ENCODE measurements around the gene IFT46.

- PRO-cap: no peak
These were observed 30.3 kb upstream of the TMPRSS4 start for GRCh38 chr11:118046625-118046991.

DNA sequence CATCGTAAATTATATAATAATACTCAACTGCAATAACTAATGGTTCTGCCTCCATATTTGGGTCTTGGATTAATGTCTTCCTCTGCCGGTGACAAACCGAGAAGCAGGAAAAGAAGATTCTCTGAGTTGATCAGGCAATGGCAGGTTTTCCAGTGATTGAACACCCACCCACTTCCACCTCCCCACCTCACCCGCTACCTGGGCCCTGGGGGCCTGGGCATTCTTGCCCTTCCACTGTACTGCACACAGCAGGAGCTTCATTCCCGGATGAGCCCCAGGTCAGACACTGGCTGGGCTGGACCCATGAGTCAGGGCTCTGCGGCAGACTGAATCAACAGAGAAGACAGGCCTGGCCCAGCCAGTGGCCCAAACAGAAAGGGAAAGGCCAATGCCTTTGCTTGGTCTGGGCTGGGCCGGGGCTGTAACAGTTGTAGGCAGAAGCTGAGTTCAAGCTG is 1.6 kb upstream of the SMIM35 start:
- PRO-cap: no peak

- PRO-cap: no peak
These were observed 20.0 kb upstream of the SMIM35 start for GRCh38 chr11:118106767-118107119.

DNA sequence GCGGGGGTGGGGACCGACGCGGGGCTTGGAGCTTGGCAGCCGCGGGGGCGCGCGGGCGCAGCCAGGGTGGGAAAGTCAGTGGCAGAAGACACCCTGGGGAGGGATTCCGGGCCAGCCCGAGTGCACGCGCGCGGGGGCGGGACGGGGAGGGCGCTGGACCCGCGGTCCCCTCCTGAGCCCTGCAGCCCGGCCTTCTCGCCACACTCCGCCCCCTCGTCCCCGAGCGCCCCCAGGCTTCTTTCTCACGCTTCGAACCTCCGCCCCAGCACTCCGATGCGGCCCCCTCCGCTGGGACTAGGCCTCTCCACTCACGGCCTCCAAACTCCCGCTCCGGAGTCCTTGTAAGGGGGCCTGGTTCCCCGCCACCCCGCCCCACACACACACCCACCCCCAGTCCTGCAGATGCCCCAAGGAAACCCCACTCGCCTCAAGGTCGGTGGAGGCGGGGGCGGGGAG is 6.7 kb downstream of the SCN4B start:
- PRO-cap: no peak

DNA sequence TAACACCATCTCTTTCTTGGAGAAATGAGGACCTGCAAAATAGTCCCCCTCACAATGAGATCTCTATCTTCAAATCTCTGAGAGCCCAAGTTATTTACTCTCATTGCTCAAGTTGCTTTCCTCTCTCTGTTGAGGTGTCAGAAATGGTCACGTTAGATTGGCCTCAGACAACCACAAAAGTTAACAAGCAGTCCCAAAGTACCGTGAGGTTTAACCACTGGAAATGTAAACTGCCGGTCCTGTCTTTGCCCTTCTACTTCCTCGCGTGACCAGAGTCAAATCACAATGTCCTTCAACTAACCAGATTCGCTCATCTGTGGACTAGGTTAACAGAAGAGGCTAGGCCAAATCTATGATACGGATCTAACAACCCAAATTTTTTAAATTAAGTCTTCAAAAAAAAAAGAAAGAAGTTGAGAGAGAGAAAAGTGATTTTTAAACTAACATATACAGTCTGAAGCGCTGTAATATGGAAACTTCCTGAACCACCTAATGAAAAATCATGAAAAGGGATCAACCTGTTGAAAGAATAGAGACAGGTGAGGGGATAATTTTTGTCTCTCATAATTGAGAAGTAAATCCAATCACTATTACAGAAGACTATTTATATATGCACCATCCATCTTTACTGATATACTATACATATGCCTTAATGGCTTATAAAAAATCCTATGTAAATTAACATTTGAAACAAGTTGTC is 3.2 kb upstream of the JAML start:
- PRO-cap: no peak

- PRO-cap: no peak
These were observed 10.9 kb downstream of the CD3E start for GRCh38 chr11:118315221-118316061.

DNA sequence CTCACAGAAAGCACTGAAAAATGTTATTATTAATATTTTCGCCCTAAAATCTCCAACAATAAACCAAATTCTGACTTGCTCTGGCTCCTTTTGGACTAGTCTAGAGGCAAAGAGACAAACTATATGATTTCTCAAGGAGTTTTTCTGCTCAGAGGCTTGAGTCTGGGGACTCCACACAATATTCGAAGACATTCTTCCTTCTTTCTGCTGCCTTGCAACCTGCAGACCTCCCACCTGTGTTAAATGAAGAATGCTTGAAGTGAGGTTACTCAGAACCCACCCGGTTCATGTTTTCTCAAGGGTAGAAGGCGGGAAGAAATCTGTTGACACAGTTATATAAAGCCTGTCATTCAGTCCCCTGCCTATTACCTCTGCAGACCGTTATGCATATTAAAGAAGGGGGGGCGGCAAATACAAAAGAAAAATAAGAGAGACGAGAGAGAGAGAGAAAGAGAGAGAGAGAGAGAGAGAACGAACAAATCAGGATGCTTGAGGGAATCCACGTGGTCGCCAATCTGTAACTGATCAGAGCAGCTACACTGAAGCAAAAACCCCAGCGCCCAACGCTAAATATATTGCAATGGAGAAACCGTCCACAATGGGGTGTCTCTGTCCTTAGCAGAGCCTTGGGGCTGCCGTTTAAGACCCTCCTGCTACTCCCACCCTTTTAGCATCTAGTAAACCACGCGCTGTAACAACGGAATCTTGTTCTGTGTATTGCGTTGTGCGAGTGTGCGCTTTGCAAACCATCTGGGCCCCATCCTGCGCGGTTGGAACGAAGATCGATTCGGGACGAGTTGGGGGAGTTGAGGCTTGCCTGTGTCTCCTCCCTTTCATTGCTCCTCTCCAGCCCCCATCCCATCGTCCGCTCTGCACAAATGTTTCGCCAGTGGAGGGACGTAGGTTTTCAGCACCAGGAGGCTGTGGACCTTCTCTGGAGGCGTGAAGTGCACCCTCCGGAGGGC is 2.0 kb upstream of the KMT2A start:
- PRO-cap: no peak

GRCh38 chr11:118471929-118472946 is 35.9 kb downstream of the KMT2A start:
- PRO-cap: no peak

DNA sequence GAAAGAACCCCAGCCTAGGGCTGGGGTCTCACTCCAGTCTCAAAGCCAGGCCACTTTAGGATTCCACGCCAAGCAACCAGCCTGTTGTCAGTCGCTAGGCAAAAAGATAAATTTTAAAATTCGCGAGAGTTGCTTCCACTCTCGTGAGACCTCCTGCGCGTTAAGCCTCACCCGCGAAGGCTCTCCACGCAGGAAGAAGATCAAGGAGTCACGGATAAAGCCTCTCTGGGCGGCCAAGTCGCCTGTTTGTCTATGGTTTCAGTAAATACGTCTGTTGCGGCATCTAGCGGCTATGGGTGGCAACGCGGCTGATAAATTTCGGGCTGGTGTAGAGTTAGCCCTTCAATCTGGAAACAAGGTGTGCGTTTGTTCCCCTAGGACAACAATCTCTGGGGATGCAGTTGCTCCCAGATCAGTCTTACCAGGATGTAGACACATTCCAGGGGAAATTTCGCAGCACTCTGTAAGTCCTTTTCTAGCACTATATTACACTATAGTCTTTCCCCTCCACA is at the start of gene IFT46:
Gene IFT46, minus strand, starts transcription at position 108 of the 512 bp plus-strand sequence.
- PRO-cap: no peak

GRCh38 chr11:118572141-118572237 is 220 bp upstream of the ARCN1 start:
- PRO-cap: no peak

DNA sequence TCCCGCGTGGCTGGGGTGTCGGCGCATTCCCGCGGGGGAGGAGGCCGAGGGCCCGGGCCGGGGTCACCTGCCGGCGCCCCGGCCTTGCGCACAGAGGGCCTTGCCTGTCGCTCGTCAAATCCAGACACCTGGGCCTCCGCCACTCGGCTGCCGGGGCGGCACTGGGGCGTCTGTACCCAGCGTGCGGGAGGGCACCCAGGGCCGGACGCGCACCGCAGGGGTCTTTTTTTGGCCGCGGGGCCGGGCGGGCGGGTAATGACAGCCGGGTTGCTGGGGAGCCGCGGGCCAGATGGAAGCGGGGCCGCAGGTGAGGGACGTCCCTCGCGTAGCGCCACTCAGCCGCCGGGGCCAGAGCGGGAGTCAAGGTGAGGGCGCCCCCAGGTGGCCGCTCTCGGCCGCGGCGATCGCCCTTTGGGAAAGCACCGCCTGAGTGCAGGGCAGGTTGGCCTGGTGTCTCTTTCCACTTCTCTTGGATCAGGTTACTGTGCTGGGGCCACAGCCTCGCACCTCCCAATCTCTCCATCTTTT is 3.4 kb downstream of the PHLDB1 start:
- PRO-cap: bidirectional peak, plus-strand start at position 472 of the sequence, minus-strand start at position 355 of the sequence

DNA sequence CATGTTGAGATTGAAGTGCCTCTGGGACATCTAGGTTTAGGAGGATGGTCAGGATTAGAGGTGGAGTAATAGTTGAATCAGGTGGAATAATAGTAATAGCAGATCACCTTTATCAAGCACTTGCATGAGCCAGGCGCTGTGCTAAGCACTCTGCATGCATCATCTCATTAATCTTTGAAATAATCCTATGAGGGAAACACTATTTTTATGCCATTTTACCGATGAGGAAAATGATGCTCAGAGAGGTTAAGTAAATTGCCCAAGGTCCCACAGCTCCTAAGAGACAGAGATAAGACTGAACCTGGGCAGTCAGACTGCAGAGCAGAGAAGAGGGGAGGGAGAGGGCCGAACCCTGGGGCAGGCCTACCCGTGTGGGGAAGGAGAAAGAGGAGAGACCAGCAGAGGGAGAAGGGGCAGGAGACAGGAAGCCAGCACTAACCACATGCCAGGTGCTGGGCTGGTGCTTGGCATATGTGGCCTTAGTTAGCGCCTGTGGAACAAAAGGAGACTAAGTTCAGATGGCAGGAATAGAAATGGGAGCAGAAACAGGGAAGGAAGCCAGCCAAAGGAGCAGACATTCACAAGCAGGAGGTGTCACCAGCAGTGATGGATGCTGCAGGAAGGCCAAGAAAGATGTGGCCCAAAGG is 27.0 kb downstream of the TREH start:
- PRO-cap: no peak

DNA sequence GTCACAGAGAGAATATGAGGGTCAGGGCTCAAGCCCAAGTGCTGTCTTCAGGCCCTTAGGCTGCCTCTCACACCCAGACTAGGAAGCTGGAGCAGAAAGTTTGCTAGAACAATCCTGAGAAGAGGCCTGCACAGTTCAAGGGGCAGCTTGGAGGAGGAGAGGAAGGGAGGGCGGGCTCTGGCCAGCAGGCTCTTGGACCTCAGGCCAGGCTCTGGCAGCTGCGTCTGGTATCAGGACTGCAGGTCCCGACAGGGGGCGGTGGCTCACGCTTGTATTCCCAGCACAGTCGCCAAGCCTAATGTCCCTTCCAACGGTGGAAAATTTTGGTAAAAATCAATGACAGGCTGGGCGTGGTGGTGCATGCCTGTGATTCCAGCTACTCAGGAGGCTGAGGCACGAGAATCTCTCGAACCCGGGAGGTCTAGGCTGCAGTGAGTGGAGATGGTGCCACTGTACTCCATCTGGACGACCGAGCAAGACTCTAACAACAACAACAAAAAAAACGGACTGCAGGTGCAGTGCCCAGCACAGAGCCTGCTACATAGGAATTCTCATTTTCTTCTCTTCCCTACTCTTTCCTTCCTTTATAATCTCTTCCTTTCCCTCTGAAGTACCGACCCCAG is 491 bp downstream of the TREH start:
- PRO-cap: bidirectional peak, plus-strand start at position 236 of the sequence, minus-strand start at position 201 of the sequence

- PRO-cap: bidirectional peak, plus-strand start at chr11:118689854, minus-strand start at chr11:118689776; bidirectional peak, plus-strand start at chr11:118690207, minus-strand start at chr11:118690232
These were observed 10.4 kb upstream of the TREH start for GRCh38 chr11:118689460-118690590.

GRCh38 chr11:118700156-118700740 is 20.8 kb upstream of the TREH start:
- PRO-cap: no peak

DNA sequence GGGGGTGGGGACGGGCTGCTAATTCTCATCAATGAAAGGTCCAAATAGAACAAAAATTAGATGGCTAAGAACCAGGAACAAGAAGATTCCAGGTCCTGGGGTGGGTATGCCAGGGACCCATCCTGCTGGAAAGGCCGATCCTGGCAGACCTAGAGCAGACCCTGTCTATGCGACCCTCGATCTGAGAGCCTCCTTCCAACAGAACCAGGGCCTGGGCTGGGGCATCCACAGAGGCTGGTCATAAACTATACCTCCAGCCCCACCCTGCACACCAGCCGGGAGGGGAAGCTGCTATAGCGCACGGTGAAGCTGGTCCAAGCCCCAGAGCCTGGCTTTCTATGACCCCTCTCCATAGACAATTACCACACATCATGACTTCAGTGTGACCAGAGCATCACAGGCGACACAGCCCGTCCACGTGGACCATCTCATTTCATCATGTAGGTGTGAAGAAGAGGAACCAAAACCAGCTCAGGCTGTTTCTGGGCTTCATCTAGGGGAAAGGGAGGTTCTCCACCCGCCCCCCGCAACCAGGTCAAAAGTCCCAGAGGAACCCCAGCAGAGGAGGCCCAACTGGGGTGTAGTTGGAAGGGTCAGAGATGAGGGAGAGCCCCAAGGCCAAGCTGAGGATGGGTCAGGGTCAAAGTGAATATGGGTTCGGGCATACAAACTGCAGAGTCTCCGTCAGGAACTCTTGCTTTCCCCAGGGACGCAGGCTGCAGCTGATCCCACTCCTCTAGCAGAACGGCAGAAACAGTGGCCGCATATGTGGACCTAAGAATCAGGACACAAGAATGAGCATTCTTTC is 3.0 kb downstream of the CXCR5 start:
- PRO-cap: no peak

- PRO-cap: no peak
These were observed 6.2 kb downstream of the CXCR5 start for GRCh38 chr11:118889906-118890338.

GRCh38 chr11:118894989-118896347 is 11.8 kb downstream of the CXCR5 start:
- PRO-cap: no peak

GRCh38 chr11:118911940-118912267 is 13.8 kb downstream of the BCL9L start:
- PRO-cap: bidirectional peak, plus-strand start at chr11:118912058, minus-strand start at chr11:118911974

GRCh38 chr11:118916346-118917297 is 9.1 kb downstream of the BCL9L start:
- PRO-cap: bidirectional peak, plus-strand start at chr11:118917014, minus-strand start at chr11:118916980